BE2C (cell line): Measurements from ENCODE around the gene DPEP1.

GRCh38 chr16:89613081-89613818 is at the start of gene DPEP1:
TSS of gene DPEP1 (plus strand) at chr16:89613642.
- RRBS: 72% methylated on average over 5 of the region's 11 CpGs

GRCh38 chr16:89695667-89696076 is 5.8 kb downstream of the SPATA2L start:
- RRBS: 79% methylated on average over 2 of the region's 16 CpGs

GRCh38 chr16:89697468-89697977 is 4.0 kb downstream of the SPATA2L start:
- RRBS: 66% methylated on average over 9 of the region's 22 CpGs

DNA sequence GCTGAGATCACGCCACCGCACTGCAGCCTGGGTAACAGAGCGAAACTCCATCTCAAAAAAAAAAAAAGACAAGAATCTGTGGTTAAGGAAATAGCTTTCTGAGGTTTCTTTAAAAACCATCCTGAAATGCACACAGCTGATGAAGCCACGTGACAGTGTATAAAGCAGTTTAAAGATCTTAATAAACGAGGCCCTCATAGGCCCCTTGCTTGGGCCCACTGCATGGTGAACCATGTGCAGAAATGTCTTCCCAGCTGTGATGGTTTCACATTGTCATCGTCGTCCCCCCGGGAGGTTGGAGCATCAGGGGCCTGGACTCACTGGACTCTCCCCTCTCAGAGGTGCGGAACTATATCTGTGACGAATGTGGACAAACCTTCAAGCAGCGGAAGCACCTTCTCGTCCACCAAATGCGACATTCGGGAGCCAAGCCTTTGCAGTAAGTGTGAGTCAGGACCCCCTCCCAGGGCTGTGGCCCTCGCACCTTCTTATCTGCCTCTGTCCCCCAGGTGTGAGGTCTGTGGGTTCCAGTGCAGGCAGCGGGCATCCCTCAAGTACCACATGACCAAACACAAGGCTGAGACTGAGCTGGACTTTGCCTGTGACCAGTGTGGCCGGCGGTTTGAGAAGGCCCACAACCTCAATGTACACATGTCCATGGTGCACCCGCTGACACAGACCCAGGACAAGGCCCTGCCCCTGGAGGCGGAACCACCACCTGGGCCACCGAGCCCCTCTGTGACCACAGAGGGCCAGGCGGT is 16.3 kb downstream of the ZNF276 start:
- RRBS: no CpG with 5 or more reads among the region's 22 CpGs

GRCh38 chr16:89738228-89739492 is 17.3 kb downstream of the ZNF276 start:
- RRBS: 88% methylated on average over 5 of the region's 36 CpGs

- RRBS: no CpG with 5 or more reads among the region's 30 CpGs
These were observed 43.4 kb downstream of the ZNF276 start for GRCh38 chr16:89764513-89765437.

DNA sequence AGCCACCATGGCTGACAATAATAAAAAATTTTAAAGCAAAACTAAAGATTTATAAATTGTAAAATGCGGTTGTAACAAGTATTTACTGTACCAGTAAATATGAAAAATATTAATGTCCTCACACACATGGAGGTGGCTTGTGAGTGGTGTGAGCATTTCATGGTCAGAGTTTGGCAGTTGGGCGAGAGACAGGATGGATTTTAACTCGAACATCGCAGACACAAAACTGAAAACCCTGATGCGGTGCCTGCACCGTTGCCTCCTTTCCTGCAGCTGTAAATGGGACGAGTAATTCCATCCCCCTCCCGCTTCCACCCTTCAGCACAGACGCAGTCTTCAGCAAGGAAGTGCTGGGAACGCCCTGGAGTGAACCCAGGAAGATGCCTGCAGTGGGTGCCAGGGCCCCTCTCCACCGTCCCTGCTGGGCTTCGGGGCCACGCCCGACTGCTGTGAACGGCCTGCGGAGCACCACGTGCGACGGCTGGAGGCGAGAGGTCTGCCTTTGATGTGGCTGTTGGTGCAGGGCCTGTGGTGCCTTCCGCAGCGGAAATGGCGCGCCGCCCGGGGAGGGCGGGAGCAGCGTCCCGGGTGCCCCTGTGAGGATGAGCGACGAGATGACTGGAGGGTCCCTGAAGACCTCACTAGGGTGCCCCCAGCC is 979 bp upstream of the MC1R start:
- RRBS: 1% methylated on average over 3 of the region's 31 CpGs

DNA sequence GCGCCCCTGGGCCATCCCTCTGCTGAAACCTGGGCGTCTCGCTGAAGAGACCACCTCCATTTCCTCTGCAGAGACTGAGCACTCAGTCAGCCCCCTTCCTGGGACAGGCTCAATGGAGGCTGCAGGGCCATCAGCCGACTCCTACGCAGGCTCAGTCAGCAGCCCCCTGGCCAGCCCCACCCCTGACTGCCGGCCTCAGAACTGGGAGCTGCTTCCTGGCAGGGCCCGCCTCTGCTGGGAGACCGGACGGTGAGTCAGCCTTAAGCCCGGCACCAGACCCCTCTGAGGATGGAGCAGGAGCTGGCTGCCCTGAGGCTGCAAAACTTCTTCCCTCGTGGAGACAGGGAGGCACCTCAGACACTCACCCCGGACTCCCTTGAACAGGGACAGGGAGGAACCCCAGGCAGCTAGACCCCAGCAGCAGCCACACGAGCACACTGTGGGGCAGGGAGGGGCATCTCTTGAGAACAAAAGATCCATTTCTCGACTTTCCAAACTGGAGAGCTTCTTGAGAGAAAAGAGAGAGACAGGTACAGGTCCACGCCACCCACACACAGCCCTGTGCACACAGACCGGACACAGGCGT is 1.4 kb upstream of the TUBB3 start:
- RRBS: 3% methylated on average over 8 of the region's 17 CpGs

DNA sequence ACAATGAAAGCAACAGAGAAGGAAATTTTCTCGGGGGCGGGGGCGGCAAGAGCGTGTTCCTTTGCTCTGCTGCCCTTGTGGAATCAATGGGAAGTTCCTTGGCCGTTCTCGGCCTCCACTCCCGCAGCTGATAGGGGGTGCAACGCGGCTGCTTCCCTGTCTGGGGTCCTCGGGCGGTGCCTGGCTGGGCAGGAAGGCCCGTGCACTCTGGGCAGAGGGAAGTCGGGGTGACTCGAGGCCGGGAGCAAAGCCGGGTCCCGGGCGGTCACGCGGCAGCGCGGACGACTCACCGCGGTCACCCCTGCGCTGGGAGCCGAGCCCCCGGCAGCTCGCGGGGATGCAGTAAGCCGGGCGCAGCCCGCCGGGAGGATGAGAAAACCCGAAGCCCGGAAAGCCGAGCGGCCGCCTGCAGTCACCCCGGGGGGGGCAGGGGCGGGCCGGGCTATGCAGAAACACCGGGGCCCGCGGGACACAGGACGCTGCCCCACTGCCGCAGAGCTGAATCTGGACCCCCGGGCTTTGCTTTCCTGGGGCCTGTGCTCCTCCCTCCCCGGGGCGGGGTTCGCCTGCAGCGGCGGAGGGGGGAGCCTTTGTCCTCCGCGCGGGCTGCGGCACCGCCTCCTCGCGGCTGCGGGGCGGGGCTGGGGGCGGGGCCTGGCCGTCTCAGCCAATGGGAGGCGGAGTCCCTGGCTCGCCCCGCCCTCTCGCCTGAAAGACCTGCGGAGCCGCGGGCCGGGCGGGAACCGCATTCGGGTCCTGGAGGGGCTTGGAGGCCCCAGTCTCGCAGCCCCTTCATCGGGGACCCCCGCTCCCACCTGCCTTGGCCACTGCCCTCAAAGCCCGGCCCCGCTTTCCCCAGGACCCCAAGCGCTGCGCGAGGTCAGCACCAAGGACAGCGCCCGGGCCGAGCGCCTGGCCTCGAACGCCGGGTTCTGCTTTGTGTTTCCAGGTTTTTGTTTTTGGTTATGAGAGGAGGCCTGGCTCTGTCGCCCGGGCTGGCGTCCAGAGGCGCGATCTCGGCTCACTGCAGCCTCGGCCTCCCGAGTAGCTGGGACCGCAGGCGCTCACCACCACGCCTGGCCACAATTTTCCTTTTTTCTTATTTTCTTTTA is 2.8 kb downstream of the TUBB3 start:
- RRBS: 15% methylated on average over 32 of the region's 101 CpGs

DNA sequence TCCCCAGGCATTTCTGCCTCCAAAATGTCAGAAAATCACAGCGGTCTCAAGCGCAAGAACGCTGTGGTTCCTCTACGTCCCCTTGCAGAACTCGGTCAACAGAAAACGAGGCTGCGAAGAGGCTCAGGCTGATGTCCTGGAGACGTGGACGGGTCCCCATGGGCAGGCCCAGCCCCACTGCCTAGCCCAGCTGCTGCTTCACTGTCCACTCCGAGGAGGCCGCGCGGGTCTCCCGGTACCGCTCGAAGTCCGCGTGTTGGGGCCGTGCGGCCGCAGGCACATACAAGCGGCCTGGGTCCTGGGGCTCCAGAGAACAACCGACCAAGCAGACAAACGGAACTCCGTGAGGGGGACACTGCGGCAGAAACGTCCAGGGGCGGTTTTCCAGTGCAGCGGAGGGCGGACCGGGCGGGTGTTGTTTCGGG is 23.4 kb downstream of the DEF8 start:
- RRBS: no CpG with 5 or more reads among the region's 33 CpGs

DNA sequence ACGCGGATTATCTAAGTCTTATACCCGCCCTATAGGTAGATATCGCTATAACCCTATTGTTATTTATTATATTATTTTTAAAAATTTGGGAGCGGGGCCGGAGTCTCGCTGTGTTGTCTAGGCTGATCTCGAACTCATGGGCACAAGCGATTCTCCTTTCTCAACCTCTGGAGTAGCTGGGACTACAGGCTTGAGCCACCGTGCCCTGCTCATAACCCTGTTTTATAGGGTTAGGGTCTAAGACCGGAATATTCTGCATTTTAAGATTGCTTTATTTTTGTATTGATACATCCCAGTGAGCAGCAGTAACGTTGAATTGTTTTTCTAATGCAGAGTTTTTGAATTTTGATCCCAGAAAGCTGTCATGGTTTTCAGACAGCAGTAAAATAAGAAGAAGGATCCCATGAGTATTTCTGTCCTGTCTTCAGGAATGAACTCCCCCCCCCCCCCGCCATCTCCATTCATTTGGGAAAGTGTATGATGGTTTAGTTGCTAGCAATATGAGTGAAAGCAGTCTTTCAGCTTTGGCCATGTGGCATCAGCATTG is 24.8 kb downstream of the DEF8 start:
- RRBS: no CpG with 5 or more reads among the region's 13 CpGs

DNA sequence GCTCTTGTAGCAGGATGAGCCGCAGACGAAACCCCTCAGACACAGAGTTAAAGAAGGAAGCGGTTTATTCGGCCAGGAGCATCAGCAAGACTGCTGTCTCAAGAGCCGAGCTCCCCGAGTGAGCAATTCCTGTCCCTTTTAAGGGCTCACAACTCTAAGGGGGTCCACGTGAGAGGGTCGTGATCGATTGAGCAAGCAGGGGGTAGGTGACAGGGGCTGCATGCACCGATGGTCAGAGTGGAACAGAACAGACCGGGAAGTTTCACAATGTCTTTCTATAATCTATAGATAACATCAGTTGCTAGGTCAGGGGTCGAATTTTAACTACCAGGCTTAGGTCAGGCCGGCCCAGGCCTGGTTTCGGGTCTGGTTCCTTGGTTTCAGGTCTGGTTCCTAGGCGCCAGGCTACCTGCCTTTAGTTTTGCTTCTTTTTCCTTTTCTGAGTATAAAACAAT is 20.6 kb downstream of the PRDM7 start:
- RRBS: 9% methylated on average over 2 of the region's 15 CpGs

GRCh38 chr16:90081937-90082432 is 4.9 kb upstream of the PRDM7 start:
- RRBS: no CpG with 5 or more reads among the region's 37 CpGs

DNA sequence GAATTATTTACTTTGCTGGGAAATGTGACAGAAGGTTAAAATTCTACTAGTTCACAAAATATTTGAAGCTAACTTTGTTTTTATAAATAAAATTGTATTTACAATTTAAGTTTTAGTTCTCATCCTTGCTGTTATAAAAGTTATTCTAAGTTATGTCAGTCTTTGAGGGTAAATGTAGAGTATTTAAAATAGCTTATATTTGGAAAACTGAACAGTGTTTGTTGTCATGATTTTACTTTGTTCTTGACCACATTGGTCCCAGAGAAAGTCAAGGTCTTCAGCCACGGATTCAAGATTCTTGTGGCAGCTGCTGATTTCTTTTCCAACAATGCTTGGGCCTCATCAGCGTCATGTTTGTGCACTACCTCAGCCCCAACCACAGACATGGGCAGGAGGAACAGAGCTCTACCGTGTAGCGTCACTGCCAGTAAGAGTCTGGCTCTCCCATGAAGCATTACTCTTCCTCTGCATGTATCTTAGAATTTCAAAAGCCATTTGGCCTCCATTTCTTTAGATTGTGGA is 23.0 kb upstream of the PRDM7 start:
- RRBS: no CpG with 5 or more reads among the region's 4 CpGs